ENCODE results near the genes ABHD4, LRP10 and BCL2L2.

DNA sequence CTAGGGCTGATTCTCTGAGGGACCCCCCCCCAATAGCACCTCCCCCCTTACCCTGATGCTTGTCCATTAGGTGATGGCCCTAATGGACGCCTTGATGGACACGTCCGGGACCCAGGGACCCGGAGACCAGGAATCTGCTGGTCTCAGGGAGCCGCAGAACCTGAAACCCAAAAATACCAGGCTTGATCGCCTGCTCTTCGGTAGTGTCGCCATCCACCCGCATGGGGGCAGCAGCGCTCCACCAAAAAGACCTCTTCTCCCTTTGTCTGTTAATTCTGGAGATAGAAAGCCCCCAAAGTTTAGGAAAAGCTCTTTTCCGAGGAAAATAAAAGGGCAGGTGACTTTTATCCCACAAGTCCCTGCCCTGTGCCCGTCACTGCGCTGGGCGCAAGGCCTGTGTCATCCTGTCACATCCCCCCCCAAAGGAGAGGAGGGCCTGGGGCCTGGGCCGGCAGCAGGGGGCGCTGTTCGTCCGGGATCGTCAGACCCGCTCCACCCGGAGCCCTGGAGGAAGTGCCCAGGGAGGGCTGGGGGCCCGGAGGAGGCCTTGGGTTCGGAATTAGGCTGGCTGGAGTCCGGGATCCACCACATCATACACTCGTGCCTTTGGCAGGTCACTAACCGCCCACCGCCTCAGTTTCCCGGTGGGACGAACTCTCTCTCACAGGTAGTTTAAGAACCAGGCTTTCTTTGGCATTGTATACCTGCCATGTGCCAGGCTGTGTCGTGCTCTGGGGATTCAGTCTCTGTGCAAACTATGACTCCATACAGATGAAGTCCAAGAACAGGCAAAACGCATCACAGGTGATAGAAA is 31.9 kb downstream of the DAD1 start:
- RAMPAGE, long total RNA = no peak
- RRBS = 58% methylated on average over 3 of the region's 31 CpGs
PRO-cap:
- standard = unidirectional peak, minus-strand start at position 169 of the sequence
- CoPRO, capped RNA only, 2 experiments = peak in 1 of 2 experiments; most common plus-strand start position 340 of the sequence (in 1); most common minus-strand start position 169 of the sequence (in 1)
- CoPRO, capped and uncapped RNA, 2 experiments = peak in 1 of 2 experiments; most common plus-strand start position 209 of the sequence (in 1); most common minus-strand start position 169 of the sequence (in 1)
- CoPRO, uncapped RNA only, 2 experiments = no peak in any of the 2 experiments
CAGE:
- cytosol, long polyA plus RNA = no peak
- long polyA plus RNA = no peak
- nucleolus, long total RNA = no peak
- nucleus, long polyA plus RNA = no peak

DNA sequence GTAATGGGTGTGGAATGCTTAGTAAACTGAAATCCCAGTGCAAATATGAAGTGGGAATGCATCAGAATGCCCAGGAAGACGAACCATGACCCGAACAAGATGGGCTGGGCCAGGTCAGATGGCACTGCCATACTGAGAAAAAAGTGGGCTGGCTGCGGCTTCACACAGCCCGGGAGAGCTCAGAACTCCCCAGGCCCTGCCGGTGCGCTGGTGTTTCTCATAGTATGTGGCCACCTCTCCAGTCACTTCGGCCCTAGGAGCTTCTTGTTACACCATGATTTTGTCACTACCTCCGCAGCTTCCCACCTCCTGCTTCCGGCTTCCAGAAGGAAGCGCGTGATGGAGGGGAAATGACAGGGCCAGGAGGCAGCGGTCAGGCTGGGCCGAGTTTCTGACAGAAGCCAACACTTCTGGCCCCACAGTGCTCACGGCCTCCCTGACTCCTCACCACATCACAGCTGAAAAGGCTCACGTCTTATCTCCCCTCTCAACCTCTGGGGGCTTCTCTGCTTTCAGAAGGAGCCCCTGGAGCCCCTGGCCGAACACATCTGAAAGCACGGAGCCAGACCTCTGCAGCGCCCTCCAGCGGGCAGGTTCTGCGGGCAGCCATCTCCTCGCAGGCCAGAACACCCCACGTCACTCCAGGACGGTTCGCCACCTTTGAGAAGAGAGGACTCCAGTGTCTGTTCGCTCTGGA is 30.7 kb downstream of the DAD1 start:
- RAMPAGE, long total RNA = no peak
- RRBS = no CpG with 5 or more reads among the region's 25 CpGs
PRO-cap:
- standard = no peak
- CoPRO, capped RNA only, 2 experiments = no peak in any of the 2 experiments
- CoPRO, capped and uncapped RNA, 2 experiments = no peak in any of the 2 experiments
- CoPRO, uncapped RNA only, 2 experiments = no peak in any of the 2 experiments
CAGE:
- cytosol, long polyA plus RNA = no peak
- long polyA plus RNA = no peak
- nucleolus, long total RNA = no peak
- nucleus, long polyA plus RNA = no peak

- RAMPAGE, long total RNA = no peak
- RRBS = no CpG with 5 or more reads among the region's 20 CpGs
PRO-cap:
- standard = no peak
- CoPRO, capped RNA only, 2 experiments = no peak in any of the 2 experiments
- CoPRO, capped and uncapped RNA, 2 experiments = no peak in any of the 2 experiments
- CoPRO, uncapped RNA only, 2 experiments = no peak in any of the 2 experiments
CAGE:
- cytosol, long polyA plus RNA = no peak
- long polyA plus RNA = no peak
- nucleolus, long total RNA = no peak
- nucleus, long polyA plus RNA = no peak
Observed at GRCh38 chr14:22560355-22561603, 28.2 kb downstream of the DAD1 start.

DNA sequence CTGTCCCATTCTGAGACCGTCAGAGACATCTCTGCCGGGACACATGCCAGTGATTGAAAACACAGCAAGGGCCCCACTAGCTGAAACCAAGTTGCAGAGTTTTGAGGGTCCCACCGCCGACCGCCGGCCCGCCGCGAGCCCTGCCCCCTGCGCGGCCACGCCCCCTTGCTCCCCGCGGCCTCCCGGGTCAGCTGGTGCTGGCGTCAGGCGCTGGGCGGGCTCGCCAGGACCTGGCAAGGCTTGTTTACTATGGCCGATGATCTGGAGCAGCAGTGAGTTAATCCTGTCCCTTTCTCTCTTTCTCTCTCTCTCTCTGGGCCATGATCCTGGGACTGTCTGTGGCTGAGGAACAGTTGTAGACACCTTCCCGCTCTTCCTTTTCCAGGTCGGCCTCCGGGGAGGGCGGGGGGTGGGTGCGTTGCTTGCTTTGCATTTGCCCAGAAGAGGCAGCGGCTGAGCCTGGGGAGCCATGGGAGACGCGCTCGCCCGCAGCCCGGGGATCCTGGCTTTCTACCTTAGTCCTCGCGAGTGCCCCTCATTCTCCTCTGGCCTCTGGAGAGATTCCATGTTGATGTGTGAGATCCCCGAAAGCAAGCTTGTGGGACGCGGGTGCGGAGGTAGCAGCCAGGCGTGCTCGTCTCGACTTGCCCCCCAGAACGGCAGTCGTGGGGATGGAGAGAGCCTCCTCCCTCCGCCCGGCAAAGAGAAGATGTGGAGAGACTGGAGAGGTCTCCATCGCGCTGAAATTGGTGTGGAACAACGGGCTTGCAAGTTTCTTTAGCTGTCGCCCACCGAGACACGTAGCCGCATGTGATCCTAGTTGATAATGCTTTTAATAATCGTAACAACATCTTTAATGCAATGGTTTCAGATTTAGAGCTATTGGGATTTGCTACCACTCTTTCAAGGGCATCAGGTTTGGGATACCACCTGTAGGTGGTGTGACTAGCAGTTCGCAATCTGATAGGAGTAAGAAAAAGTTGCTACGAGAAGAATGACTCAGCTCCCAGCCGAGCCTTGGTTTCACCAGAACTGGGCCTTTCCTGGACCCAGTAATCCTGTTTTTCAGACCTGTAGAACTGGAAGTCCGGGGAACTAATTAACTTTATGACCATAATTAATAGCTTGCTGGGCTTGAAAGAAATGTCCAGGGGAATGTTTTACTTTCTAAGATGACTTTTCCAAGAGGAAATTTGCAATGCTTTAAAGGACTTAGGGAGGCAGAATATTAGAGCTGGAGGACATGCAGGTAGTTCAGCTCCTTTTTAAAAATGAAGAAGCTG is at the start of gene ABHD4:
Gene ABHD4 (plus strand): TSS at position 243 of the 1,283 bp plus-strand sequence.
- RAMPAGE, long total RNA = start-site peak on the plus strand centred at position 205 of the sequence, 57 bp wide, 23 and 23 reads in 2 replicates
- RRBS = 2% methylated on average over 14 of the region's 56 CpGs
PRO-cap:
- standard = bidirectional peak, plus-strand start at position 243 of the sequence, minus-strand start at position 159 of the sequence
- CoPRO, capped RNA only, 2 experiments = peak in 2 of 2 experiments; most common plus-strand start position 1,029 of the sequence (in 2); most common minus-strand start position 159 of the sequence (in 2)
- CoPRO, capped and uncapped RNA, 2 experiments = peak in 1 of 2 experiments; most common plus-strand start position 1,029 of the sequence (in 1); most common minus-strand start position 748 of the sequence (in 1)
- CoPRO, uncapped RNA only, 2 experiments = peak in 1 of 2 experiments; most common plus-strand start position 250 of the sequence (in 1)
CAGE:
- cytosol, long polyA plus RNA = no peak
- long polyA plus RNA = no peak
- nucleolus, long total RNA = no peak
- nucleus, long polyA plus RNA = no peak

GRCh38 chr14:22853528-22853714 is 17.0 kb downstream of the MMP14 start:
- RAMPAGE, long total RNA = no peak
- RRBS = no CpG with 5 or more reads among the region's 6 CpGs
PRO-cap:
- standard = unidirectional peak, minus-strand start at chr14:22853602
- CoPRO, capped RNA only, 2 experiments = peak in 2 of 2 experiments; most common plus-strand start chr14:22853608 (in 1); most common minus-strand start chr14:22853597 (in 1)
- CoPRO, capped and uncapped RNA, 2 experiments = peak in 1 of 2 experiments; most common minus-strand start chr14:22853597 (in 1)
- CoPRO, uncapped RNA only, 2 experiments = no peak in any of the 2 experiments
CAGE:
- cytosol, long polyA plus RNA = no peak
- long polyA plus RNA = no peak
- nucleolus, long total RNA = no peak
- nucleus, long polyA plus RNA = no peak

DNA sequence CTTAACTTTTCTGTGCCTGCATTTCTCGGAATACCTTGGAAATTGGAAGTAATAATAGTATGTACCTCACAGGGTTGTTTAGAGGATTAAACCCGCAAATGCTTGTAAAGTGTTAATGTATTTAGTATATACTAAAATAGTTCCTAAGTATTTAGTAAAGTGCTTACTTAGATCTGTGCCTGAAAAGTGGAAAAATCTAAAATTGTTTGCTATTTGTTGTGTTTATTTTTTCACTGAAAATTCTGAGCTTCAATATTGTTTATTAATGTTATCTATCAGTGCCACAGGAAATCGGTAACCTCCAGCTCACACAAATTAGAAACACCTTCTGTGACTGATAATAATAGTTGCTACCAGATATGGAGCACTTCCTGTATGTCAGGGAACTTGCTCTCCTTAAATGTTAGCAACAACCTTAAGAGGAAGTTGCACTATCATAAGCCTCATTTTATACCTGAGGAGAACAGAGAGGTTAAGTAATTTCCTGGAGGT is 779 bp upstream of the LRP10 start:
- RAMPAGE, long total RNA = no peak
- RRBS = no CpG with 5 or more reads among the region's 3 CpGs
PRO-cap:
- standard = bidirectional peak, plus-strand start at position 372 of the sequence, minus-strand start at position 377 of the sequence
- CoPRO, capped RNA only, 2 experiments = no peak in any of the 2 experiments
- CoPRO, capped and uncapped RNA, 2 experiments = no peak in any of the 2 experiments
- CoPRO, uncapped RNA only, 2 experiments = peak in 1 of 2 experiments; most common plus-strand start position 447 of the sequence (in 1); most common minus-strand start position 257 of the sequence (in 1)
CAGE:
- cytosol, long polyA plus RNA = no peak
- long polyA plus RNA = no peak
- nucleolus, long total RNA = no peak
- nucleus, long polyA plus RNA = no peak

- RAMPAGE, long total RNA = no peak
- RRBS = no CpG with 5 or more reads among the region's 12 CpGs
PRO-cap:
- standard = bidirectional peak, plus-strand start at chr14:22871425, minus-strand start at chr14:22871327
- CoPRO, capped RNA only, 2 experiments = peak in 2 of 2 experiments; most common plus-strand start chr14:22871412 (in 2); most common minus-strand start chr14:22871327 (in 2)
- CoPRO, capped and uncapped RNA, 2 experiments = no peak in any of the 2 experiments
- CoPRO, uncapped RNA only, 2 experiments = no peak in any of the 2 experiments
CAGE:
- cytosol, long polyA plus RNA = no peak
- long polyA plus RNA = no peak
- nucleolus, long total RNA = no peak
- nucleus, long polyA plus RNA = no peak
Observed at GRCh38 chr14:22871207-22871563, 355 bp upstream of the LRP10 start.

DNA sequence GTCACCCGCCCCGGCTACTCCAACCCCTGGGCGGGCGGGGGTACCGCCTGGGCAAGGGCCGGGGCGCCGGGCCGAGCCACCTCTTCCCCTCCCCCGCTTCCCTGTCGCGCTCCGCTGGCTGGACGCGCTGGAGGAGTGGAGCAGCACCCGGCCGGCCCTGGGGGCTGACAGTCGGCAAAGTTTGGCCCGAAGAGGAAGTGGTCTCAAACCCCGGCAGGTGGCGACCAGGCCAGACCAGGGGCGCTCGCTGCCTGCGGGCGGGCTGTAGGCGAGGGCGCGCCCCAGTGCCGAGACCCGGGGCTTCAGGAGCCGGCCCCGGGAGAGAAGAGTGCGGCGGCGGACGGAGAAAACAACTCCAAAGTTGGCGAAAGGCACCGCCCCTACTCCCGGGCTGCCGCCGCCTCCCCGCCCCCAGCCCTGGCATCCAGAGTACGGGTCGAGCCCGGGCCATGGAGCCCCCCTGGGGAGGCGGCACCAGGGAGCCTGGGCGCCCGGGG is at the start of gene LRP10:
Gene LRP10 (plus strand): TSS at position 4 of the 497 bp plus-strand sequence.
- RAMPAGE, long total RNA = no peak
- RRBS = 3% methylated on average over 38 of the region's 48 CpGs
PRO-cap:
- standard = bidirectional peak, plus-strand start at position 206 of the sequence, minus-strand start outside the sequence
- CoPRO, capped RNA only, 2 experiments = peak in 2 of 2 experiments; most common plus-strand start position 104 of the sequence (in 1)
- CoPRO, capped and uncapped RNA, 2 experiments = peak in 2 of 2 experiments; most common plus-strand start position 143 of the sequence (in 1)
- CoPRO, uncapped RNA only, 2 experiments = peak in 2 of 2 experiments; most common plus-strand start position 93 of the sequence (in 1)
CAGE:
- cytosol, long polyA plus RNA = no peak
- long polyA plus RNA = no peak
- nucleolus, long total RNA = no peak
- nucleus, long polyA plus RNA = no peak

DNA sequence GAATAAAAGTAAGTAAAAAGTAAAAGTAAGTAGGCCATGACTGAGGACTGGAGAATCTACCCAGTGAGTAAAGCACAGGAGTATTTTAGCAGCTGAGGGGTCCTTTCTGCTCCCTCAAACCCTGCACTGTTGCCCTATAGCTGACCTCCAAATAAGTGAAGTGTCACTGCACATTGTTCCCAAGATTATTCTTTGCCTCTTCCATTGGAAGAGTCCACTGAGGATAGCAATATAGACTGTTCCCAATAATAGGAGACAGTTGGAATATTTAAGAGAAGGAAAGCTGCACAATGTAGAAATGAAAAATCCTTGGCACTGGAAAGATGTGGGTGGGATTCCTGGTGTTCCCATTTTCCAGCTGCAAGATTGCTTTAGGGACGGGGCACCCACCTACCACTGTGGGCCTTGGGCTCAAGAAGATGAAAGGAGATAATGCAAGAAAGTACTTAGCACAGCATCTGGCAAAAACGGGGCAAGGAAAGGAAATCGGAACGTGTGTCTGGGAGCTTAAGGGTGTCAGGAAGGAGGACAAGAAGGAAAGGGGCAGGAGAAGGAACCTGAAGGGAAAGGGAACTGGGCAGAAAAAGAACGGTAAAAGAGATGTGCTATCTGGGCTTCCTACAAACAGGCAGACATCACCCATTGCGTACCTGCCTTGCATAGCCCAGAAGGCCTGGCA is 1.2 kb upstream of the REM2 start:
- RAMPAGE, long total RNA = no peak
- RRBS = no CpG with 5 or more reads among the region's 6 CpGs
PRO-cap:
- standard = no peak
- CoPRO, capped RNA only, 2 experiments = no peak in any of the 2 experiments
- CoPRO, capped and uncapped RNA, 2 experiments = no peak in any of the 2 experiments
- CoPRO, uncapped RNA only, 2 experiments = peak in 2 of 2 experiments; most common plus-strand start position 83 of the sequence (in 2)
CAGE:
- cytosol, long polyA plus RNA = no peak
- long polyA plus RNA = no peak
- nucleolus, long total RNA = no peak
- nucleus, long polyA plus RNA = no peak

DNA sequence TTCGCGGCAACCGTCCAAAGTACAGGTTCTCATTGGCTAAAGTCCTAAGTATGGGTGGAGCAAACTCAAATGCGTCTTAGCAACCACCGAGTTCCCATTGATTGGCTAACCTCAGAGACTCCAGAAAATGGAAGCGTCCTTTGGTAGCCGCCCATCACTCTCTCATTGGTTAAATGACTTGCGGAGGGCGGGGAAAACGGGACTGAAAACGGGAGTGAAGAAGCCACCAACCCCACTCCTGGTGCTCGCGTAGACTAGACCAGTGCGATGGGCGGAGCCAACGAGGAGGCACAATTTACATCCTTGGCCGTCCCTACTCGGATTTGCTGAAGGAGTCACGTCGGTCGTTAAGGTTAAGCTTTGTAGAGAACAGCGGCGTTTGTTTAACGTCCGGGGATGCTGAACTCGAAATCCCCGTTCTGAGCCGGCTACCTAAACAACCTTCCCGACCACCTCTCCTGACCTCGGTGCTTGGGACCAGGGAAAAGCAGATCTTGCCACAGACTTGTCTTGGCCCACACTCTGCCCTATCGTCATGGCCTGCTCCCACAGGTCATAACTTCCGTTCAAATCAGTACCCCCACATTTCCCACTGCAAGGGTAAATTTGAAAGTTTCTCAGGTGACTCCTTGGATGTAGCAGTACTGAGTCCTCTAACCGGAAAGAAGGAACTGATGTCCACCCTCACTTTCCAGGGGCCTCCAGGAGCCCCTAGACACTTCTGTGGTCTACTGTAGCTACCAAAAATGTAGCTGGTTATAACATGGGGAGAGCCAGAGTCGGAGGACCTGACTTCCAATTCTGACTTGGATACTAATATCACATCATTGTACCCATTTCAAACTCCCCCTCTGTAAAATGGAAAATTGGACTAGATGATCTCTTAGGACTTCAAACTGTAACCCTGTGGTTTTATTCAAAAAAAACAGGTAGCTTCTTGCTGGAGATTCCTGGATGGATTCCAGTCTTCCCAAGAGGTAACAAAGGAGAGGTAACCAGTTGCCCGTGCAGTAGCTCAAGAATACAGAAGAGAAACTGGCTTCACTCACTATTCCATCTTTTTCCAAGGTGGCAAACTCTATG is 614 bp upstream of the RBM23 start:
- RAMPAGE, long total RNA = no peak
- RRBS = no CpG with 5 or more reads among the region's 35 CpGs
PRO-cap:
- standard = bidirectional peak, plus-strand start at position 235 of the sequence, minus-strand start outside the sequence
- CoPRO, capped RNA only, 2 experiments = peak in 2 of 2 experiments; most common plus-strand start position 235 of the sequence (in 2)
- CoPRO, capped and uncapped RNA, 2 experiments = peak in 2 of 2 experiments; most common plus-strand start position 235 of the sequence (in 2)
- CoPRO, uncapped RNA only, 2 experiments = peak in 2 of 2 experiments; most common plus-strand start position 252 of the sequence (in 1); most common minus-strand start position 99 of the sequence (in 2)
CAGE:
- cytosol, long polyA plus RNA = no peak
- long polyA plus RNA = no peak
- nucleolus, long total RNA = no peak
- nucleus, long polyA plus RNA = no peak

DNA sequence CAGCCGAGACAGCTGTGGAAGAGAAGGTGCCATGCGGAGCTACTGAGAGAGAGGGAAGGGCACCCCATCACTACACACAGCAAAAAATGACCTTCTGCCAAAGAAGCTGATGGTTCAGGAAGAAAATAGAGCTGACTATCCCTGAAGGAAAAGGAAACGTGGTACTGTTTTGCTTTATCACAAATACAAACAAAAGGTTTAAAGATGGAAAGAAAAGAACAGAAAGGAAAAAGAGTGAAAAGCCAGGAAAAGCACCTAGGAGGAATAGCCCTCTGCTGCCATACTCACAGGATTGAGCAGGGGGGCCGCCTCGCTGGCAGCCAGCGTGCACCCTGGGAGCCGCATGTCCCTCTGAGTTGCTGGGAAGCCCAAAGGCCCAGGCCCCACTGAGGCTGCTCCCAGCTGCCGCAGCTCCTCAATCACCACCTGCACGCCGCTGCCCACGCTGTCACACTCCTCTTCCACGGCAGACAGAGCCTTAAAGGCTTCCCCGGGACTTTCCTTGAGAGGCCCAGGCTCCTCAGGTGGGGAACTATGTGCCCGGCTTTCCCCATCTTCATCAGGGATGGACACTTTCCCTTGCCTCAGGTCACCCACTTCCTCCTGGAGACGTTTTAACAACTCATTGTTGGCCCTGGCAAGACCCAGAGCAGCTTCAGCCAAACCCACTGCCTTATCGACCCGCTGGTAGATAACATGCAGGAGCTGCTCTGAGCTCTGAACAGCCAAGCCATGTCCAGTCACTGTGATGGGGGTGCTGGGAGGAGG is 11.6 kb downstream of the C14orf93 start:
- RAMPAGE, long total RNA = no peak
- RRBS = 91% methylated on average over 2 of the region's 17 CpGs
PRO-cap:
- standard = no peak
- CoPRO, capped RNA only, 2 experiments = no peak in any of the 2 experiments
- CoPRO, capped and uncapped RNA, 2 experiments = no peak in any of the 2 experiments
- CoPRO, uncapped RNA only, 2 experiments = no peak in any of the 2 experiments
CAGE:
- cytosol, long polyA plus RNA = no peak
- long polyA plus RNA = no peak
- nucleolus, long total RNA = no peak
- nucleus, long polyA plus RNA = no peak

- RAMPAGE, long total RNA = no peak
- RRBS = no CpG with 5 or more reads among the region's 5 CpGs
PRO-cap:
- standard = no peak
- CoPRO, capped RNA only, 2 experiments = no peak in any of the 2 experiments
- CoPRO, capped and uncapped RNA, 2 experiments = no peak in any of the 2 experiments
- CoPRO, uncapped RNA only, 2 experiments = peak in 1 of 2 experiments; most common minus-strand start chr14:23034237 (in 1)
CAGE:
- cytosol, long polyA plus RNA = no peak
- long polyA plus RNA = no peak
- nucleolus, long total RNA = no peak
- nucleus, long polyA plus RNA = no peak
Observed at GRCh38 chr14:23033963-23034314, 761 bp downstream of the PSMB5 start.

DNA sequence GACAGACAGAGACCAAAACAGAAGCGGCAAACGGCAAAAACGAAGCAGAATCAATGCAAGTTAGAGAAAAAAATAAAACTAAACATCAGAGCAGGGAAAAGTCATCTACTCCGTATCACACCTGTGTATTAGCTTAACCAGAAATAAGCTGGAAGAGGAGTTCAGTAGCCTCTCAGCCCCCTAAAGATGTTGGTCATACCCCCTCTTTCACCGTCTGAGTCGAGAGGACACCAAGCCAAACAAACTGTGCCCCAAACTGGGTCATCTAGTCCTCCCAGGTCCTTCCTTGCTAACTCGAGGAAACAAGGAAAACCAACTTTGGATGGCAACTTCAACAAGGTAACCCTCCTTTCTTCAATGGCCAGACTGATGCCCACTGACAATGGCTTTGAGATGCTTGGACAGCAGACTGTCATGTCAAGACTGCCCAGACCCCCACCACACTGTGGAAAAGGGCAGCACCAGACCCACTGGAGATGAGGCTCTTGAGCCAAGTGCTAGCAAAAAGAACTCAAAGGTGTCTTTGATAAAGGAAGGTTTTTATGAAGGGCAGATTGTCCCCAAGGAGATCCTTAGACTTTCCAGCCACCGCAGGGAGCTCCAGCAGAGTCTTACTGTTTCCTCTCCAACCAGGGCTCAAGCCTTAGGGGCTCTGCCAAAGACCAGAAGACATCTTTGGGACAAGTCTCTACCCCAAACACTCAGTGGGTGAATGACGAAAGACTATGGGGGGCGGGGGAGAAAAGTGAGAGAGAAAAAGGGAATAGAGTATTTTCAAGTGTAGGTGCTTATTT is 9.0 kb upstream of the CDH24 start:
- RAMPAGE, long total RNA = no peak
- RRBS = no CpG with 5 or more reads among the region's 10 CpGs
PRO-cap:
- standard = no peak
- CoPRO, capped RNA only, 2 experiments = no peak in any of the 2 experiments
- CoPRO, capped and uncapped RNA, 2 experiments = no peak in any of the 2 experiments
- CoPRO, uncapped RNA only, 2 experiments = peak in 2 of 2 experiments; most common plus-strand start position 415 of the sequence (in 1); most common minus-strand start position 411 of the sequence (in 1)
CAGE:
- cytosol, long polyA plus RNA = no peak
- long polyA plus RNA = no peak
- nucleolus, long total RNA = no peak
- nucleus, long polyA plus RNA = no peak

GRCh38 chr14:23089763-23090253 is 5.1 kb downstream of the ACIN1 start:
- RAMPAGE, long total RNA = no peak
- RRBS = no CpG with 5 or more reads among the region's 10 CpGs
PRO-cap:
- standard = no peak
- CoPRO, capped RNA only, 2 experiments = no peak in any of the 2 experiments
- CoPRO, capped and uncapped RNA, 2 experiments = no peak in any of the 2 experiments
- CoPRO, uncapped RNA only, 2 experiments = no peak in any of the 2 experiments
CAGE:
- cytosol, long polyA plus RNA = no peak
- long polyA plus RNA = no peak
- nucleolus, long total RNA = no peak
- nucleus, long polyA plus RNA = no peak

DNA sequence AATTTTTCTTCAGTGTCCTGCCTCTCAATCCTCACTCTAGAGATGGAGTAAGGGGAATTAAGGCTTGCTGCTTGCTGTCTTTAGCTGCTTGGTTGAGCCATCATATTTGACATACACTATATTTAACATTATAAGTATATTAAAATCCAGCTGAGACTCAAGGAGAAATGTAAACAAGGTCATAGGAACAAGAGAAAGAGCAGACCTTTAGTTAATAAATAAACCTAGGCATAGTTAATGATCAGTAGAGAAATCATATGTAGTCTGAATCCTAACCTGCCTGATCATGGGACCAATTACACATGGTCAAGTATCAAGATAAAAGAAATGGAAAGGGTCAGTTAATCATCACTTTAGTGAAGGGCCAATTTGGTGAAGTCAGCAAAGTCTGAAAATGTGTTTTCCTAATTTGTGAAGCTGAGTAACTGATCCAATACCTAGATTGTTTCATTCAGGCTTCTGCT is 7.5 kb downstream of the RNF212B start:
- RAMPAGE, long total RNA = no peak
PRO-cap:
- standard = no peak
- CoPRO, capped RNA only, 2 experiments = no peak in any of the 2 experiments
- CoPRO, capped and uncapped RNA, 2 experiments = no peak in any of the 2 experiments
- CoPRO, uncapped RNA only, 2 experiments = no peak in any of the 2 experiments
CAGE:
- cytosol, long polyA plus RNA = no peak
- long polyA plus RNA = no peak
- nucleolus, long total RNA = no peak
- nucleus, long polyA plus RNA = no peak

- RAMPAGE, long total RNA = start-site peak on the plus strand at chr14:23306817-23306872, 212 and 91 reads in 2 replicates
- RRBS = 7% methylated on average over 4 of the region's 30 CpGs
PRO-cap:
- standard = bidirectional peak, plus-strand start at chr14:23306863, minus-strand start at chr14:23306666
- CoPRO, capped RNA only, 2 experiments = peak in 2 of 2 experiments; most common plus-strand start chr14:23306863 (in 2); most common minus-strand start chr14:23306714 (in 2)
- CoPRO, capped and uncapped RNA, 2 experiments = no peak in any of the 2 experiments
- CoPRO, uncapped RNA only, 2 experiments = peak in 1 of 2 experiments; most common plus-strand start chr14:23306859 (in 1); most common minus-strand start chr14:23306613 (in 1)
CAGE:
- cytosol, long polyA plus RNA = no peak
- long polyA plus RNA = no peak
- nucleolus, long total RNA = no peak
- nucleus, long polyA plus RNA = no peak
Observed at GRCh38 chr14:23306162-23307442, at the start of gene BCL2L2. TSS of gene BCL2L2 (plus strand) at chr14:23306833.

GRCh38 chr14:23409892-23410748 is 2.0 kb upstream of the MYH6 start:
- RAMPAGE, long total RNA = no peak
- RRBS = no CpG with 5 or more reads among the region's 19 CpGs
PRO-cap:
- standard = no peak
- CoPRO, capped RNA only, 2 experiments = no peak in any of the 2 experiments
- CoPRO, capped and uncapped RNA, 2 experiments = no peak in any of the 2 experiments
- CoPRO, uncapped RNA only, 2 experiments = no peak in any of the 2 experiments
CAGE:
- cytosol, long polyA plus RNA = no peak
- long polyA plus RNA = no peak
- nucleolus, long total RNA = no peak
- nucleus, long polyA plus RNA = no peak

Data from K562 (cell line).